Thoracic aorta (tissue), 1 donor: ENCODE data around the gene STX7.

DNA sequence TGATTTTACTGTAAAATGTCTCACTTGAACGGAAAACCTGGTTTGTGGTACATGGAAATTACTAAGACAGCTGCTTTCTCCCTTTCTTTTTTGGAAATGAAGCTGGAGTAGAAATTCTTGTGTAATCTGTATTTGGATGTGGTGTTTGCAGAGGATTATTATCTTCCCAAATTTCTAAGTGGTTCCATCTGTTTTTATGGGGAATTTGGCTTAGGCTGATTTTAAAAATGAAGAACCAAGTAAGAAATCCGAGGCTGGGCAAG lies 20.3 kb downstream of the EPB41L2 start:
- RAMPAGE, long total RNA = no peak

GRCh38 chr6:131063644-131063938 lies 546 bp upstream of the EPB41L2 start:
- RAMPAGE, long total RNA = no peak

DNA sequence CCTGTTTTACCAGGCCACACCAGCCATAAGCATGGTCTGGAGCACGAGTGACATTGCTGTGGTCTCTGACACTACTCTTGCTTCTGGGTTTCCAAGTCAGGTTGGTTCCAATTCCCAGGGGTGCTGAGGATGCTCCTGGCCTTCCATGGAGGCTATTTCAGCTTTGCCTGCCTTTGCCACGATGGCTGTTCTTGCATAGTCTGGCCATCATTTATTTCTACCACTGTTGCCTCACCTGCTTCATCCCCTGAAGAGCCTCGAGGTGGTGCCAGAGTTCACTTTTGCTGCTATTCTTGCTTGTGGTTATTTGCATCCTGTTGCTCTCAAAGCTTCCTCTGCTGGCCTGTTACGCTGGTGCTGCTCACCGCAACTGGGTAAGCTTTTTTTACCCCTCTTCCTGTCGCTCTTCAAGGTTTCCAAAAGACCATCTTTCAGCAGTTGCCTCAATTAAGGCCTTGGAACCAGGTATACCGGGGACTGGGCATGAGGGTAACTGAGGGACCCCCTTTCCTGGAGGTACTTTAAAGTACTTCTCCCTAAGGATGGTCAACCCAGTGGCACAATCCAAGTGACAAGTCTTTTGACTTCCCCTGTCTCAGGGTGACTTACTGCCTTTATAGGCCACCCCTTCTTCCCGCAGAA lies 64.5 kb downstream of the AKAP7 start:
- RAMPAGE, long total RNA = no peak

DNA sequence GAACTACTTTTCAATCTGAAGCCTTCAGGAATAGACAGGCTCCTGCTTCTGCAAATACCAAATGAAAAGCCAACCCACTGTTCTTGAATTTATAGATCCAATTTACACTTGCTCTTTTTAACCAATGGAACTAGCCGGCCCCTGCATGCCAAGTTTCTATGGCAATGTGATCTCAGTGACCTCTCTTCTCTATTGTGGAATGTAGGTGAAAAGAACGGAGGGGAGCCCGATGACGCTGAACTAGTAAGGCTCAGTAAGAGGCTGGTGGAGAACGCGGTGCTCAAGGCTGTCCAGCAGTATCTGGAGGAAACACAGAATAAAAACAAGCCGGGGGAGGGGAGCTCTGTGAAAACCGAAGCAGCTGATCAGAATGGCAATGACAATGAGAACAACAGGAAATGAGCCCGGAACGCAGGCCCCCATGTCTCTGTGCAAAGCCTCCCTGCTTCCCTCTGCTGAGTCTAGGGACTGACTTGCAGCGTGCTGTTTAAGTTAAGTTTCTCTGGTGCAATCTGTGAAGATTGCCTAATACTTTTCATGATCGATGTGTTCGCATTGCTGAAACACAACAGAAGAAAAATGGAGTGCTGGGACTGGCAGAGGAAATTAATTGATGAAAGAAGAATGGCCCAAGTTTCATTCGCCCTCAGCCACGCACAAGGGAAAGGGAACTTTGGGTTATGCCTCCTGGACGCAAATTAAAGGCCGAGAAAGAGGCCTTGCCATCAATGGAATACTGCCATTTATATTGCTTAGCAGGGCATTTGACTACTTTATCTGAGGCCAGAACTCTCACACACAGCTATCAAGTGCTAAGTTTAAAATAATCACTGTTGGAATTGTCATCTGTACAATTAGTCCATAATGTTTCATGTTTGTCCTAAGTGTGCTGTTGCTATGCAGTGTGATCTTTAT lies 146.3 kb downstream of the AKAP7 start:
- RAMPAGE, long total RNA = no peak

DNA sequence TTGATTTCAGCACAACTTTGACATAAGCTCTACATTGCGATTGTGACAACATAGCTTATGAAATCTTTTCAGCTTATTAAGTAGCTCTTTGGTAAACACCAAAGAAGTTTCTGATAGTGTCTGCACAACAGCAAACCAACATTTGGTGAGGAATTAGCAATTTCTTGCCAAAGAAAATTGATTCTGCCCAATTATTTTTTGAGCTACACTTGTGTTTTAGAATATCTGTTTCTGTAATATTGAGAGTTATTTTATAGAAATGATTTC lies 147.2 kb downstream of the AKAP7 start:
- RAMPAGE, long total RNA = no peak

GRCh38 chr6:131325490-131326031 lies 190.3 kb downstream of the AKAP7 start:
- RAMPAGE, long total RNA = no peak

- RAMPAGE, long total RNA = no peak
Measured at GRCh38 chr6:131326518-131327214, 191.4 kb downstream of the AKAP7 start.

- RAMPAGE, long total RNA = no peak
Measured at GRCh38 chr6:131849135-131849653, 41.4 kb downstream of the ENPP1 start.

- RAMPAGE, long total RNA = no peak
Measured at GRCh38 chr6:131894523-131895555, 56.3 kb downstream of the CCN2 start.

GRCh38 chr6:131901853-131902169 lies 49.4 kb downstream of the CCN2 start:
- RAMPAGE, long total RNA = no peak

DNA sequence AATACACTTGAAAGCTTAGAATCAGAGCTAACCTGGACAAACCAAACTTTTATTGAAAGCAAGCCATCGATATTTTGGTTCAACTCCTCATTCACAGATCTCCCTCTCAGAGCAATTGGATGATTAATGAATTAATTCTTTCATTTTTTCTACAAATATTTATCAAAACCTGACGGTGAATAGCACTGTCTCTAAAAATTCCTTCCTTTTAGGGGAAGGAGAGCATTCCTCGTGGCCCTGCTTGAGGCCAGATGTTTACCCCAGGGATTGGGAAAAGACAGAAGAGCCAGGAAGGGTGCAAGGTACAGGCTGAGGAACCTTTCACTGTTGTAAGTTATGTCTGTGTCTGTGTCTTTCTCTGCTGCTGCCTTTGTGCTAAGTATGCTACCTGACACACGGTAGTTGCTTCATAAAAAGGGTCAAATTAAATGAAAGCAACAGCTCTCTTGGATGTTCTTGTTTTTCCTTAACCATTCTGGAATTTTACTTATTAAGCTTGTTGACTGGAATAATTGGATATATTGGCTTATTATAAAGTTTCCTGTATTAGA lies 27.3 kb upstream of the CCN2 start:
- RAMPAGE, long total RNA = no peak

DNA sequence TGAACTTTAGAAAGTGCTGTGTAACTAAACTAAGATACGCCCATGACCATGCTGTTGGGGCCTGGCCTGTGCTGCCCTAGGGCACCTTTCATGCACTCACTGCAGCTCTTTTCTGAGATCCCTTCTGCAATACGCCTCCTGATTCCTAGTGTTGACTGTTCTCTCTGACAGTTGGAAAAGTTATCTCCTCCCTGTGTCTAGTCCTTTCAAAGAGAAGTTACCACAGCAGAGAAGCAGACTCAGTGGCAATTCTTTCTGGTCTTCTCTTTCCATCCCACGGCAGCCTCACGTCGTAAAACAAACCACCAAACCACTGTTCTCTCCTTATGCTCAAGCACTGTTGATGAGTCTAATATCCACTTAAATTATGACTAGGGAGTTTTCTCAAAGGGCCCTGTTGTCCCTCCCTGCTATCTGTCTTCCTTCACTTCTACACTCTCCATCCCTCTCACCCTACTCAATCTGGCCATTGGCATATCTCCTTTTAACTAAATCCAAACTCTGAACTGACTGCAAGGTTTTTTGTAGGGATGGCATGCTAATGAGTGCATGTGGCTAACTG lies 38.5 kb upstream of the MOXD1 start:
- RAMPAGE, long total RNA = no peak

DNA sequence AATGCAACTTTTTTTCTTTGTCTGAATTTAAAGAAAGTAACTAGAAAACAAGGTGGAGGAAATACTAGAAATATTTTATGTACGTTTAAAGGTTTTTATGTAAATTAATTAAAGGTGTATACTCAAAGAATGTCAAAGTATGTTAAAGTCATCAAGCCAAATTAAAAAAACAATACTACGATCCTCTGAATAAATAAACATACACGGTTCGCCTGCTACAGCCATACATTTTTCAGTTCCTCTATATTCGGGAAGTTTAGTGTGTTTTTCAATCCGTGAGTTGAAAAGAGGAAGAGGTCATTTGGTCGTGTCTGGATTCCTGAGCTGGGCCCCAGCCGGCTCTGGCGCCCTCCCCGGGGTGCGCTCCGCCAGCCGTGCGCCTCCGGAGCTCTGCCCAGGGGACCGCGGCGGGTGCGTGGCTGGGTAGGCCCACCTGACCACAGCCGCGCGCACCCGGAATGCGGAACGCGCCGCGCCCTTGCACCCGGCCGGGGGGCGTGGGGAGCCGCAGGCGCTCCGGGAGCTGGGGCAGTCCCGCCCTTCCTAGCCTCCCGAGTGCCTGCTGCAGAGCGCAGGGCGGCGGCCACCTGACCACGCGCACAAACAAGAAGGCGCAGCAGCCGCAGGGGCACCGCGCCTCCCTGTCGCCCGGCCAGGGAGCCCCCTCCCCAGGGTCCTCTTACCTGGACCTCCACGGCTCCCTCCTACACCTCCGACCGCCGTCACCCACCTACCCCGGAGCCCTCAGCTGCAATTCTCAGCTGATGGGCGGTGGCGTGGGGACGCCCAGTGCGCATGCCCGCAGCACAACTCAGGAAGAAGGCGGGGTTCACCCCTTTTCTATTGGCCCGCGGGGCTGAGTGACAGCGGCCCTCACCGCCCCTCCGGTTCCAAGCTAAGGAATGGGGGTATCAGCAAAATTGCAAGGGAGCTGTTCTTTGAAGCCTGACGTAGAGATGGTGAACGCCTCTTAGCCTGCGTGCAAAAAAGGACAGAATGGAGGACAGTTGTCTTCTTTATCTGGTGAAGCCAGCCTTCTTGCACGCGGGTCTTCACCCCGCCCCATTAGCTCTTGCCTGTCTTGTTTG lies at the start of gene STX7:
Gene STX7 (minus strand): TSS at position 793 of the 1,088 bp plus-strand sequence.
- RAMPAGE, long total RNA = start-site peak on the minus strand centred at position 755 of the sequence, 38 bp wide, 232 reads

GRCh38 chr6:133062106-133062685 lies 179.0 kb upstream of the EYA4 start:
- RAMPAGE, long total RNA = no peak

DNA sequence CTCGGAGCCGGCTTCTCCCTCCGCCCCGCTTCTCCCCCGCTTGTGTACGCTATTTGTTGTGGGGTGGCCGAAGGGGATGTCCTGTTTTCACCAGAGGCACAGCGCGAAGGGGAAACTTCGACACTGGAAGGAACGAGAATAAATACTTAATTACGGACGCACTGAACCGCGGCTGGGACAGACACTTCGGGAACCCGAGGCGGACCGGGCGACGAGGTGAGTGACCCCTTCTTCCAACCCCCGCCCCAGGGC lies 303 bp downstream of the EYA4 start:
- RAMPAGE, long total RNA = start-site peak on the plus strand centred at position 88 of the sequence, 168 bp wide, 21 reads

- RAMPAGE, long total RNA = no peak
Measured at GRCh38 chr6:133242778-133243289, 1.7 kb downstream of the EYA4 start.

DNA sequence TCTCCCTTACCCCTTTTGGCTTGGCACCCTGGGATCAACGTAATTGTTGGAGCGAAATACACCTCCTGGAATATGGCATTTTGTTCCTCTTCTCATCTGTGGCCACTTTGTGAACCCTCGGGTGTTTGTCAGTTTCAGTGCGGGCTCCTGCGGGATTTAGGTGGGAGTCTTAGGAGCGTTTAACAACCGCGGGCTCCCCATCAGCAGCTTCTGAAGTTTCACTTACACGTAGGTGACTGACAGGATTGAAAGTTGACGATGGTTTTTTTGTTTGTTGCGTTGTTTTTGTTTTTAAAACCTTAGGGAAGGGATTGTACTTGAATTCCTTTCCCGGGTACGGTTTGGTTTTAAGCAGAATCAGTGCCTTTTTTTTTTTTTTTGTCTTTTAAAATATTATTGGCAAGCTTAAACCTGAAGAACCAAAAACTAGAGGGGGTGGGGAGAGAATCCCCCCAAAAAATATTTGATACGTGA lies 2.2 kb downstream of the EYA4 start:
- RAMPAGE, long total RNA = no peak

DNA sequence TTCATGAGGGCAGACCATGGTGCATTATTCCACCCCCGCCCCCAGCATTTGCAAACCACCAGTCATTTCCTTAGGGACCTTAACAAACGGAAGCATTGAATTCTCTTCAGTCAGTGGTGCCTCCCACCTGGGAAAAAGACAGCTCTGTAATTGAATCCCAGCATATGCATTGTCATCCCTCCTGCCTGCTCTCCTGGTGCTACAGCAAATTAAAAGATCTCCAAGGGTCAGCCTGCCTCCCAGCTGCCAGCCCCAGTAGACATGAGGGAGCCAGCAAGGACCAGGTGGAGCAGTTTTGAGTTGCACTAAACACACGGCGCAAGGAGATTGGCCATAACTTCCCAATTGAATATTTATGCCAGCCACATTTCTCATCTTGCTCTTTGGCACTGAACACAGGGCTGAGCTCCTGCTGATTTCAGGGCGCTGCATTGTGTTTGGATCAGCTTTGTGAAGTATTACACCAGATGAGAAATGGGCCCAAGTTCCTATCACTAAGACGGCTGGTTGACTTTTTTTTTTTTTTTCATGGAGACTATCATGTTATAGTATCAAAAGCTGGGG lies 190.9 kb downstream of the EYA4 start:
- RAMPAGE, long total RNA = no peak

DNA sequence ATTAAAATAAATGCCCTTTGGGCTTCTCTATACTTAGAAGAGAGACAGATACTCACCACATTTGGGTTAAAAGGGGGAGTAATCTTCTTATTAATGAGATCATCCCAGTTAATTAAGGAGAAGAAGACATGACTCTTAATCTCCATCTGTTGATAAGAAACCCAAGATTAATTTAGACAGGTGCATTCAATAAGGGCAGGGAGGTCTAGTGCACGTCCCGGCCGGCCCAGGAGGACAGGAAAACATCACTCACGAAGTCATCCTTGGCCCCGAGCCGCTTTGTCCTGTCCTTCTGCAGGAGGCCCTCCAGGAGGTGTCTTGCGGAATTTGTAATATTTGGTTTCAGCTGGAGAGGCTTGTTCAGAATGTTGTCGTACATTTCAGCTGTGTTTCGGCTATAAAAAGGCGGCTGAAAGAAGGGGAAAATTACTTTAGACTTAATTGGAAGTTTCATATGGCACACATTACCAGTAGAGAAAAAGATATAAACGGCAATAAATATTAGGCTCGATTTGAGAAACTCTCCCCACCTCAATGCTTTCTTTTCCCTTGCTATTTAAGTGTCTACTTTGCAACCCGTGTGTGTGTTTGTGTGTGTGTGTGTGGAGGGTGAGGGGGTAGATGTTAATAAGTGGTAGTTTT lies 118.5 kb upstream of the SLC2A12 start:
- RAMPAGE, long total RNA = no peak

- RAMPAGE, long total RNA = no peak
Measured at GRCh38 chr6:134176252-134176776, 123.9 kb upstream of the SLC2A12 start.